Measurements from ENCODE around the gene SLC49A4.

GRCh38 chr3:122496289-122496877, 18.4 kb downstream of the KPNA1 start:
- PRO-cap, result no peak

GRCh38 chr3:122533808-122534747, 19.3 kb upstream of the KPNA1 start:
- PRO-cap, result no peak

GRCh38 chr3:122563408-122564055, 568 bp downstream of the PARP9 start:
- PRO-cap, result no peak

- PRO-cap, result no peak
Measured at GRCh38 chr3:122572826-122573618, 4.4 kb upstream of the PARP15 start.

GRCh38 chr3:122714223-122714333, 33.4 kb downstream of the PARP14 start:
- PRO-cap, result no peak

DNA sequence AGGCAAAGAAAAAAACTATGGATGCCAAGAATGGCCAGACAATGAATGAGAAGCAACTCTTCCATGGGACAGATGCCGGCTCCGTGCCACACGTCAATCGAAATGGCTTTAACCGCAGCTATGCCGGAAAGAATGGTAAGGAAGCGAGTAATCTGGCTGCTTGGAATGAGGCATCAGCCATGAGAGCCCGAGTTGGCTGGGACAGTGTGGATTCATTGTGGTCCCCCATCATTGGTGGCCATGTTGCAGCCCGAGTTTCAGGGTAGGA, 47.1 kb downstream of the PARP14 start:
- PRO-cap, result no peak

- PRO-cap, result unidirectional peak, plus-strand start at chr3:122794825; bidirectional peak, plus-strand start at chr3:122795070, minus-strand start at chr3:122794965; unidirectional peak, minus-strand start at chr3:122795596
Measured at GRCh38 chr3:122794491-122795707, at the start of gene SLC49A4. TSS of gene SLC49A4 (plus strand) at chr3:122795069.

DNA sequence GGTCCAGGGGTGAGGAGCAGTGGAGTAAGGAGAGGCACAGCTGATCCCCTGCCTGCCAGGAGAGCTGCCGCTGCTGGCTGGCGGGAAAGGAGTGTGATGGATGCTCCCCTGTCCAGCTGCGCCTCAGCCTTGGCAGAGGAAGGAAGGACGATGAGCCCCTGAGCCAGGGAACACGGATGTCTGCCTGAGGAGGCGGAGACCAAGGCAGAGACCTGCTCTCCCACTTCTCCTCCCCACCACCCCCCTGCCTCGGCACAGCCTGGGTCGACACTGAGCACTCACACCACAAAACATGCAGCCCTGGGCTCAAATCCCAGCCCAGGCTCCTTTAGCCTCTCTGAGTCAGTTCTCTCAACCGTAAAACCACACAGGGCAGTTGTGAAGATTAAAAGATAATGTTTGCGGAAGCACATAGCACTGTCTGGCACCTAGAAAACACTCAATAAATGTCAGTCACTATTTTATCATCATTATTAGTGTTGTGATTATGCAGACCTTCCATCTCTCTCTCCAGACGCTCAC, 52.3 kb downstream of the SEMA5B start:
- PRO-cap, result no peak

- PRO-cap, result no peak
Measured at GRCh38 chr3:123025787-123027141, 1.3 kb downstream of the SEMA5B start.

DNA sequence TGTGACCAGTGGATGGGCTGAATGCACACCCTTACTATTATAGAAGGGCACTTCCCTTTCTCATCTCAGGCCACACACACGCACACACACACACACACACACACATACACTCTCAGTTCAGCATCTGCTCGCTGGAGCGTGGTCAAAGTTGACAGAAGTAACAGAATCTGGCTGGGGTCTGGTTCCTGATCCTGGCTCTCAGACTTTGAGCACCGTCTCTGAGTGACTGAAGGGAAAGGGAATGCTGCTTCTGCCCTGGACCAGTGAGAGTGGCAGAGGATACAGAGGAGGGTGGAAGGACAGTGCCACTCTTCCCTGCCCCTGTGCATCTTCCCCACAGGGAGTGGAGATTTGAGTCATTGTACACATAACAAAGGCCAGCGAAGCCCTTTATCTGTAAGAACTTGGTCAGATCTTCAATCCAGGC, 38.8 kb downstream of the PDIA5 start:
- PRO-cap, result no peak

- PRO-cap, result no peak
Measured at GRCh38 chr3:123116077-123116817, 49.4 kb downstream of the PDIA5 start.

- PRO-cap, result no peak
Measured at GRCh38 chr3:123151445-123151971, 50.2 kb upstream of the SEC22A start.

- PRO-cap, result no peak
Measured at GRCh38 chr3:123396597-123397379, 52.1 kb downstream of the ADCY5 start.

DNA sequence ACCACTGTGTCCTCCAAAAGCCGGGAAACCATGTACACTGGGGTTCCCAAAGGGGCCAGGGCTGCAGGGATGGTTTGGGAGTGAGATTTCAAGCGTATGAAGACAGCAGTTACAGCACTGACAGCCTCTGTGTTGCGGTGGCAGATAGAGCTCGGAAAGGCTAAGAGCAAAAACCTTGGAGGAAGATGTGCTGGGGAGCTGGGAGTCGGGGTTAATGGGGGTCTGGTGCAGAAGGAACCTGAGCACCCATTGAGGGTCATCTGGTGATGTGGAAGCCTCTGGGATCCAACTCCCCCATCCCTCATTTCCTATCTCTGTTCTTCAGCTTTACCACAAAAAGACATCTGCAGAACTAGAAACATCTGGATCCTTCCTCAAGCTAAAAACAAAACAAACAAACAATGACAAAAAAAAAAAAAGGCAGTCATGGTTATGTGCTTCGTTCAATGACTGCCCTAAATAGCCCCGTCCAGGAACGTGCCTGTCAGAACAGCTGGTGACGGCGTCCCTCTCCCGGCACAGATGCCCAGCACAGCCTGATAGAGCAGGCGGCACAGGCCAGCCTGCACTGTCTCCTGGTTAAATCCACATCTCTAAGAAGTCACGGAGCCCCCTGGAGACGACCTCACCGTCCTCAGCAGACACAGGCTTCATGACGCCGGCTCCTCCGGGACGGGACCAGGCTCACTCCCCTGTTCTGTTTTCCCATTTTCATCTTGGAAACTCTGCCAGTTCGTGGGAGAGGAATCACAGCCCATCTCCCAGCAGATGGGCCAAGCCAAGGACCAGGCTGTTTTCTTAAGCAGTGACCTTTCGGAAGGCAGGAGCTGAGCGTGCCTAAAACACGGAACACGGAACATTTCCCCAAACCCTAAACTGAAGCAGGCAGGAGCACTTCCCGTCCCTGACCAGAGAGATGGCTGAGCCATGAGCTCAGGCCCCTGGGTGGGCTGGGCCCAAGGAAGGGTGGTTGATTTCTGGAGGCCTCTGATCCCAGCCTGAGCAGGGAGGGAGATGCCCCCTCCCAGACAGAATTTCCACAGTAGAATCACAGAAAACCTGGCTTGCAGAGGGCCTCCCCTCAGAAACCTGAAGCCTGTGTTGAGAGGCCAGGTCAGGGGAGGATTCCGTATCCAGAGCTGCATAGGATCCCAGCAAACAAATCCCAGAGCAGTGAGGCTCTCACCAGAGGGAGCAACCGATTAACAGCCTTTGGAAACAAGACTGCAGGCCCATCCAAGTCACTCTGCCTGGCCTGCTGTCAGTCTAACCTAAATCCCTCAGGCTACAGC, 36.0 kb downstream of the ADCY5 start:
- PRO-cap, result no peak

DNA sequence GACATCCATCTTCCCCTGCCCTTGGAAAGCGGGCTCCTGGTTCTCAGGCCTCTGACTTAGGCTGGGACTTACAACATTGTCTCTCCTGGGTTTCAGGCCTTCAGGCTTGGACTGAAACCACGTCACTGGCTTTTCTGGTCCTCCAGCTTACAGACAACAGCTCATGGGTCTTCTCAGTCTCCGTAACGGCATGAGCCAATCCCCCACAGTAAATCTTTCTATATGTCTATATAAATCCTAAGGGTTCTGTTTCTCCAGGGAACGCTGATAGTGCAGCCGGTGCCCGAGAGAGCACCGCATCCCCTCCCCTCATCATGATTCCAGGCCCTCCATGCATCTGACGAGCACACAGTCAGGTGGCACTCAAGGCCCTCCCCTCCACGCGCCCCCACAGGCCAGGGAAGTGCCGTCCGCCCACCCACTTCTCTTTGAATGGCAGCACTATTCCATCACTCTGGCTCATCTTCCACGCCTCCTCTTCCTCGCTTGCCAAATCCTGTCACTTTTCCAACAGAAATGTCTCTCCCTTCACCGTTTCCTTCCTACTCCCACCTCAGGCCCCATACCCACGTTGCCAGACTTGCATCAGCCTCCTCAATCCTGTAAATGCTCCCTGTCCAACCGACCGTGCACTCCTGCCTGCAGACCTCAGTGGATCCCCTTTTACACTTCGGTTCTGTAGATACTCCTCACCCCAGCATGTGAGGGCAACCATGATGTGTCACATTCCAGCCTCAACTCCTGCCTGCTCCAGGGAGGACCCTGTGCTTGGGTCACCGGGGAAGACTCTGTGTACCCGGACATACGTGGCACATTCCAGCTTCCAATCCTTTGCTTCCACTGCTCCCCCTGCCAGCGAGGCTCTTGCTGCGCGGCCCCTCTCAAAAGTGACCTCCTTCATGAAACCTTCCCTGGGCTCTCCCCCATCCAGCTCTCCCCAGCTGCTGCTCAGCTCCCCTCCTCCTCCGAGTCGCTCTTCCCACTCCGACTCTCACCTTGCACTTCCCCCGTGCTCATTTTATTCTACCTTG, 29.7 kb downstream of the ADCY5 start:
- PRO-cap, result no peak

DNA sequence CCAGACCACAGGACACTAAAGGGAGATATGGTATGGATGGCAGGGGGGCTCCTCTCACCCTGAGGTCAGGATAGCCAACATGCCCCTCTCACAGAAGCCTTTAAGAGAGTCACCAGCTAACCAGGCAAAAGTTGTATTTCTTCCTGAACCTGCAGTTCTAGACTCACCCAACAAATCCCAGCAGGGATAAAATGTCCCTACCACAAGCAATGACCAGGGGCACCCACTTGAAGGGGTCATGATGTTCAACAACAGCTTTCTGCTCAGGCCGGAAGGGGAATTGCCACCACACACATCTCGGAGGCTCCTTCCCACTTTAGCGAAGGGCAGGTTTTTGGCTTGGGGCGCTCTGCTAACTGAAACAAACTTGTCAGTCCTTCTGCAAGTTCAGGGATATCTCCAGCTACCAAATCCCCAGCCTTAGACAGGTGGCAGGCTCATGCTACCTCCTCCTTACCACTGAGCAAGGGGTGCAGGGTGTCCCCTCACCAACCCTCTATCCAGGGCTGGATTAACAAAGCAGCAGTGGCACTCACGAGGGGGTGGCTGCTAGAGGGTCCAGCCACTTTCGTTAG, 2.3 kb downstream of the ADCY5 start:
- PRO-cap, result no peak

DNA sequence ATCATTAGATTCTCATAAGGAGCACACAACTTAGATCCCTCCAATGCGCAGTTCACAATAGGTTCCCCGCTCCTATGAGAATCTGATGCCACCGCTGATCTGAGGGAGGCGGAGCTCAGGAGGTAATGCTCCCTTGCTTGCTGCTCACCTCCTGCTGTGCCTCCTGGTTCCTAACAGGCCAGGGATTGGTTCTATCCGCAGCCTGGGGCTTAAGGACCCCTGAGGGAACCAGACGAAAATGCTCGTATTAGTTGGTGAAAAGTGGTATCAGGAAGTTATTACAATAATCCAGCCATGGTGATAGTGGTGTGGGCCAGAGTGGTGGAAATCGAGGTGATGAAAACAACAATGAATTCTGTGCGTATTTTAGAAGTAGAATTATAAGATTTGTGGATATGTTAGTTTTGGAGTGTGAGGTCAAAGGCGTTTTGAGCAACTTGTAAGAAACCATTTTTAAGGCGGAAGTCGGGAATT, 1.4 kb upstream of the HACD2 start:
- PRO-cap, result no peak

GRCh38 chr3:123636446-123637109, 51.7 kb upstream of the HACD2 start:
- PRO-cap, result no peak

DNA sequence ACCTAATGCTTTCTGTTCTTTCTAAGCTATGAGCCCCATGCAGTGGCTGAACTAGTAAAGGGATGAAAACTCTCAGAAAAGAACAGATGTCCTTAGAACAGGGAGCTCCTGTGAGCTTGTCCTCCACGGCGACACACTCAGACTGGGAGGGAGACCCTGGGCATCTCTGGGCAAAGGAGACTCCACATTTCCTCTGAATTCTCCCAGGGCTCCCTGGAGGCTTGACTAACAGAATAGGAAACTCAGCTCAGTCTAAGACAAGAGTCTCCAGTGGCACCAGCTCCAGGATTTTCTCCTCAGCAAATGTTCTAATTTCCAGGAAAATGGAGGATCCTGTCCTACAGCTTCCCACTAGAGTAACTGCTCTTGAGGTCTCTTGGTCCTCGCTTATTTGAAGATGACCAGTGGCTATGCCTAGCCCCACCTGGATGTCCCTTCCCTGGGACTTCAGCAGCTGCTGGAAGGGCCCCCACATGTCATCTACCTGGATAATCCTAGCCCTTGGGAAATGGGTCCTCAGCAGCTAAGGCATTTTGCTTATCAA, 74.8 kb upstream of the HACD2 start:
- PRO-cap, result no peak

DNA sequence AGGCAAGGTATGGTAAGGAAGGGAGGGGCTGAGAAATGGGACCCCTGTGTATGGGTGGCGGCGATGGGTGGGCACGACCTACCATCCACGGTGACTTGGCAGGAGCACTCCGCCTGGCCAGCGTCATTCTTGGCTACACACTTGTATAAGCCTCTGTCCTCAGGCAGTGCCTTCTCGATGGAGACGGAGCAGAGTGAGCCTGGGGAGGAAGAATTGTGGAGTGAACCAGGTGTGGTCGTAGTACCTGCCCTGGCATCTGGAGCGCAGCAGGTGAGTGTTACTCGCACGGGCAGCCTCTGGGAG, 107.8 kb upstream of the HACD2 start:
- PRO-cap, result no peak